Pulmonary lymph node (tissue), 1 donor: ENCODE data around the gene GEN1.

DNA sequence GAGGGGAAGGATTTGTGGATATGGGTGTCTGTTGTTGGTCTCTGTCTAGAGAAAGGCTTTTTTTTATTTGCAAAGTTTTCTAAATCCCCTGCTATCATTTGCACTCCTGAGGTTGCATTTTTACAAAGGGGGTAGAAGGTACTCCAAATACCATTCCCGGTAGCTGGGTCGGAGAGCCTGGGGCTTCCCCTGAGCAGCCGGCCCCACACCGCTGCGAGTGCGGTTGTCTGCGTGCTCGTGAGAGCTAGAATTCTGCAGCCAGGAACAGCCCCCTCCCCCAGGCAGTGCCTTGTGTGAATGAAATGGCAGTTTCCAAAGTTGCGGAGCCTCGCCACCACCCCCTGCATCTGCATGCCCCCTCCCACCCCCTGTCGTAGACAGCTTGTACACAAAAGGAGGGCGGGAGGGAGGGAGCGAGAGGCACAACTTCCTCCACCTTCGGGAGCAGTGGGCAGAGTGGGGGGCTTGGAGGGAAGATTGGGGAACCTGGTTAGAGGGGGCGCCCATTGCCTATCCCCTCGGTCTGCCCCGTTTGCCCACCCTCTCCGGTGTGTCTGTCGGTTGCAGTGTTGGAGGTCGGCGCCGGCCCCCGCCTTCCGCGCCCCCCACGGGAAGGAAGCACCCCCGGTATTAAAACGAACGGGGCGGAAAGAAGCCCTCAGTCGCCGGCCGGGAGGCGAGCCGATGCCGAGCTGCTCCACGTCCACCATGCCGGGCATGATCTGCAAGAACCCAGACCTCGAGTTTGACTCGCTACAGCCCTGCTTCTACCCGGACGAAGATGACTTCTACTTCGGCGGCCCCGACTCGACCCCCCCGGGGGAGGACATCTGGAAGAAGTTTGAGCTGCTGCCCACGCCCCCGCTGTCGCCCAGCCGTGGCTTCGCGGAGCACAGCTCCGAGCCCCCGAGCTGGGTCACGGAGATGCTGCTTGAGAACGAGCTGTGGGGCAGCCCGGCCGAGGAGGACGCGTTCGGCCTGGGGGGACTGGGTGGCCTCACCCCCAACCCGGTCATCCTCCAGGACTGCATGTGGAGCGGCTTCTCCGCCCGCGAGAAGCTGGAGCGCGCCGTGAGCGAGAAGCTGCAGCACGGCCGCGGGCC is 1.4 kb downstream of the MYCN start:
- PRO-cap: unidirectional peak, plus-strand start at position 661 of the sequence

DNA sequence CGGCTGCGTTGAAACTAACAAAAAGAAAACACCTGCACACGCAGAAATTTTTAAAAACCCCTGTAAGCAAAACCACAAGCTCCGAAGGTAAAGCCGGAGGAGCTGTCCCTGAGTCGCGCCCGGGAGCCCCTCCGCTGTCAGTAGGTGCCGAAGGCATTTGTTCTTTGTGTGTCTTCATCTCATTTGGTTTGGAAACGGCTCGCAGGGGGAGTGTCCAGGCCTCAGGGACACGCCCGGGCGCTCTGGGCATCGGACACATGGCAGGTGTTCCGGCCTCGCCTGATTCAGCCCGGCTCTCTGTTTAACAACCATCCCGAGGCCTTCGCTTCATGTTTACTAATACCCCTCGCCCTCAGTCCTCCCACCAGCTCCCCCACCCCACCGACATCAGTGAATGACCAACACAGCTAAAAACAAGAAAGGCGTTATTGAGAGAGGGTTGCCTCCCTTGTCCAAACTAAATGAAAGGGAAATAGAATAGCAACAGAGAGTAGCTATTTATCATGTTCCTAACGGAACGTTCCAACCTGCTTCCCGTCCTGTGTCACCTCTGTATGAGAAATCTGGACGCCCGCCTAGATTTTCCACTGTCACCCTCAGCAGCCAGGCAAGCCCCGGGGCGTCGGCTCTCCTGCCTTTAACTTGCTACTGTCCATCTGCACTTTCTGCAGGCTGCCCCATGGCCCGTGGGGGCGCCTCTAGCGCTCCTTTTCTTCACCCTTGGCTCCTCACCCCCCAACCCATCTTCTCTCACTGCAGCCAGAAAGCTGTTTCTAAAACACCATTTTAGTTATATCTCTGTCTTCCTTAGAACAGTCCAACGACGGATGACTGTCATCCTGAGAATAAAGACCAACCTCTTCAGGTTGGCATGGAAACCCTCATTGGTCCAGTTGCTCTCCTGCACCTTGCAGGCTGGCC is 73.9 kb downstream of the MYCN start:
- PRO-cap: no peak

GRCh38 chr2:16102789-16103601 is 162.6 kb downstream of the MYCN start:
- PRO-cap: no peak

GRCh38 chr2:16563945-16564510 is 101.6 kb downstream of the CYRIA start:
- PRO-cap: no peak

- PRO-cap: no peak
Observed at GRCh38 chr2:16584727-16585372, 80.8 kb downstream of the CYRIA start.

DNA sequence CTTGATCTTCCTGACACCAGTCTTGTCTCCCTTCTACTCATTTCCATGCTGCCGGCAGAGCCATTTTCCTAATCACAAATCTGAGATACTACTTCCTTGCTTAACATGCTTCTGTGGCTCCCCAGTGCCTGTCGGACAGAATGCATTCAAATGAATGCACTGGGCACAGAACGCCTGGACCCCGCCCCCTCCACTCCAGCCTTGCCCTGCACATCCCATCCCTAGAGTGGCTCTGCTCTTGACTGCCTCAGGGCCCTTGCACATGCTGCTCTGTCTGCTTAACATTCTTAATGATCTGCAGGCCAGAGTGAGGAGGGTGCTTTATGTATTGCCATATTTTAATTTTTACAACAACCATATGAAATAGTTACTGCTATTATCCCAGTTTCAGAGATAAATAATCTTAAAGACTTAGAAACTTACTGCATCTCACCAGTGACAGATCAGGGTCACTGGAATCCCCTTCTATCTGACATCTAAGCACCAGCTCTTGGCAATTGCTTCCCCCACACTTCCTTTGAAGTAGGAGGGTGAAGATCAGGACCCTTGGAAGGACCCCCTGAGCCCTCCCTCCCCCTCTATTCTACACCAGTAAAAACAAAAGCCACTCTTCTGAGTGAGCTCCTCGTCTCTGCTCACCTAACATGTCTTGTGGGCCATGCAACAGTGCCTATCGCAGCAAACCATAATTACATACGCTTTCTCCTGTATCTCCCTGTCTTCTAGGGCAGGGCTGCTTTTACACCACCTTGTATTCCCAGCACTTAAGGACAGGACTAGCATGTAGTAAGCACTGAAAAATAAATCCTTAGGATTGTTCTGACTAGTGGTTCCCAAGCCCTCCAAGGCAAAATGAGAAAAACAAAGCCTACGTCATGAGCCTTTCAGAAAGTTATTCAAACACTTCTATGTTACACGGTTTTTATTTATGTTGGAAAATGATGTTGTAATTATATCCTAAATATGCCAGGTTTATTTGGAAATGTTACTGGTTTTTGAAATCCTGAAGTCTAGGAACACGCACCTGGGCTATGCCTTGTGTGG is 62.3 kb downstream of the CYRIA start:
- PRO-cap: no peak

DNA sequence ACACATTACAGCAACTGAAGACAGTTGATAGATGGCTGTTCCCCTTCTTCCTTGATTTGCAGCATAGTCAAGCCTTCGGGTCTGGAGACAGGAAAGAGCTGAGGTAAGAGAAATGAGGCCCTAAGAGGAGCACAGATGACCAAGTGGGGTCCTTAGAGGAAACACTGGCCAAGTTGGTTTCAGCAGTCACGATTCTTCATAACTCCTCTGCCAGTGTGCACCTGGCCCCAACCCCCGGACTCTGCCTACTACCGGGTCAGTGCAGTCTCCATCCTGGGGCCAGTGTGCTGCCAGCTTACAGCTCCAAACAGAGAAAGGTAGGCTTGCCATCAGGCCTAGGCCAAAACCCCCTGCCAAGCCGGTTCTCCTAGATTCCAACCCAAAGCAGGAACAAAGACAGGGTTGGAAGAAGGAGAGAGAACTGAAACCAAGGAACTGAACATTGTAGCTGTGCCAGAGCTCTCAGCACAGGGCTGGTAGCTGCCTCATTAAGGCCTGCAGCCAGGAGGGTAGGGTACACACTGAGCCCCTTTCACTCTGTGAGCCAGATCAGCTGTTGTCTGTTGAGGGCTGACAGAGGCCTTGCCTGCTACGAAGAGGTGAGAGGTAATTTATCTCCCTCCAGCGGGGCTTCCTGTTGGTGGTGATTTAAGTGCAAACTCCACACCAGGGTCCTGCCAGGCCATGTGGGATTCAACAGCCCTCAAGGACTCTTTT is 48.4 kb downstream of the CYRIA start:
- PRO-cap: no peak

GRCh38 chr2:16633478-16634426 is 31.9 kb downstream of the CYRIA start:
- PRO-cap: no peak

GRCh38 chr2:16763309-16763749 is 97.7 kb upstream of the CYRIA start:
- PRO-cap: no peak

DNA sequence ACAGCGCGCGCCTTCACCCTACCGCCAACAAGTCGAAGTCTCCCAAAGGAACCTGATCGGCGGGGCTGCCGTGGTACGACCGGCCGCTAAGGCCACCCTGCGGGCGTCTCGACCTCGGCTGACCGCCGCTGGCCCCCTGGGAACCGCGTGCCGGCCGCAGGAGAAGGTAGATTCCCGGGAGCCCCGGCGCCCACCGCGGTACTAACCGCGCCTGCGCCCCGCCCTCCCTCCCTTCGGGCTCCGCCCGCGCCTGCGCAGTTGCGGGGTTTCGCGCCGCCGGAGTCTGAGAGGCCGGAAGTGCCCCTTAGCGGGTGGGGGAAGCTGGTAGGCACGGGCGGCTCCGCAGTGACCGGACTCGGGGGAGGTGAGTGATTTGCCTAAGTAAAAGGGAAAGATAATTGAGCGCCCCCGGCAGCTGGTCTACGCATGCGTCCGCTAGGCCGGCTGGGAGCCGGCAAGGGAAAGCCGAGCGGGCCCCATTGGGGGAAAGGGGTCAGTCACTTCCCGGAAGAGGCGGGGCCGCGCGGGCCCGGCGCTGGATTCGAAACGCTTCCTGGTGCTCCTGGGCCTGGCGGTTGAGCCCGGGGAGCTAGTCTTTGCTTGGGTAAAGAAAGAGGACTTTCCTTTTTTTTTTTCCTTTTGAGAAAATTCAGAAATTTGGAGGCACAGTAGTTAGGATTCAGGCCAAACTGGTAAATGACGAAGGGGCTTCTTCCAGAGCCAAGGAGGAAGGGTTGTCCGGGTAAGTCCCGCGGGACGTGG is at the start of gene GEN1:
Gene GEN1 (plus strand): TSS at position 535 of the 762 bp plus-strand sequence.
- PRO-cap: bidirectional peak, plus-strand start at position 307 of the sequence, minus-strand start at position 203 of the sequence; bidirectional peak, plus-strand start at position 516 of the sequence, minus-strand start at position 370 of the sequence

- PRO-cap: no peak
Observed at GRCh38 chr2:17830515-17830967, 14.3 kb downstream of the MSGN1 start.

DNA sequence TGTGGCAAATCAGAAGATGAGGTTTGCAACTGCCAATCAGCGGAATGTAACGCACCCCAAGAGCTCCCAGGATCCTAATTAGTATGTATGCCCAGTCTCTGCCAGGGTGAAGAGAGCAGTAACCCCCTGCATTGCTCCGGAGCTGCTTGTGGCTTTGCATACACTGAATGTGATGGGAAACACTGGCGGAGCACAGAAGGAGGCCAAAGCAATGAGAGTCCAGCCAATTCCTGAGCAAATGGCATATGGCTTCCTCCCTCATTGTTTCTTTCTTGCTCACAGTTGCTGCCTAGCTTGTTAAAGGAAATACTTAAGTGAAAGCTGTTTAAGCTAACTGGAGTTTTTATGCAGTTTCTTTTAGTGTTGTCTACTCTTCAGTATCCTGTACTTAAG is 343.5 kb upstream of the NT5C1B start:
- PRO-cap: no peak

DNA sequence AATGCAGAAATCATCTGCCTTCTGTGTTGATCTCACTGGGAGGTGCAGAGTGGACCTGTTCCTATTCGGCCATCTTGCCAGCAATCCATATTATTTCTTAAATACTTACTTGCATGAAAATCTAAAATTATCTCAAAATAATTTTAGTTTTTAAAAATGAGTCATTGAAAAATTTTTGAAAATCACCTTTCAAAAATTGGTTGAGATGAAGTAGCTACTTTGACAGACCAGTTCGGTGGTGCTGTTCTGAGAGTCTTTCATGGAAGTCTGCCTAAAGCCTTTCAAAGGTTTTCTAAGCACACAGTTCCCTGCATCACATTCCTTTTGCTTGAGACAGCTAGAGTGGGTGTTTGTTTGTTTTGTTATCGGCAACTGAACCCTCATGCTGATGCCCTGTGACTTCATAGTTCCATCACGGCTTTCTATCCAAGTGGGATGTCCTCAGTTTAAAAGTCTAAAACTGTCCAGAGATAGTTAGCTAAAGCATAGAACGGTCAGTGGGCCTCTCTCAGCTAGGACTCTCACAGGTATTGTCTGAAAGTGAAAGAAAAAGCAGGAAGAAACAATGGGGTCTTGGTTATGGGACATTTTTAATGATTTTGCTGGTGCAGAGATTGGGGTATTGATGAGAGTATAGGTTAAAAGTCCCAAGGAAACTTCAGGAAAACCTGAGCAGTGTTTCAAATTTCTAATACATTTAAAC is 337.4 kb downstream of the OSR1 start:
- PRO-cap: no peak

DNA sequence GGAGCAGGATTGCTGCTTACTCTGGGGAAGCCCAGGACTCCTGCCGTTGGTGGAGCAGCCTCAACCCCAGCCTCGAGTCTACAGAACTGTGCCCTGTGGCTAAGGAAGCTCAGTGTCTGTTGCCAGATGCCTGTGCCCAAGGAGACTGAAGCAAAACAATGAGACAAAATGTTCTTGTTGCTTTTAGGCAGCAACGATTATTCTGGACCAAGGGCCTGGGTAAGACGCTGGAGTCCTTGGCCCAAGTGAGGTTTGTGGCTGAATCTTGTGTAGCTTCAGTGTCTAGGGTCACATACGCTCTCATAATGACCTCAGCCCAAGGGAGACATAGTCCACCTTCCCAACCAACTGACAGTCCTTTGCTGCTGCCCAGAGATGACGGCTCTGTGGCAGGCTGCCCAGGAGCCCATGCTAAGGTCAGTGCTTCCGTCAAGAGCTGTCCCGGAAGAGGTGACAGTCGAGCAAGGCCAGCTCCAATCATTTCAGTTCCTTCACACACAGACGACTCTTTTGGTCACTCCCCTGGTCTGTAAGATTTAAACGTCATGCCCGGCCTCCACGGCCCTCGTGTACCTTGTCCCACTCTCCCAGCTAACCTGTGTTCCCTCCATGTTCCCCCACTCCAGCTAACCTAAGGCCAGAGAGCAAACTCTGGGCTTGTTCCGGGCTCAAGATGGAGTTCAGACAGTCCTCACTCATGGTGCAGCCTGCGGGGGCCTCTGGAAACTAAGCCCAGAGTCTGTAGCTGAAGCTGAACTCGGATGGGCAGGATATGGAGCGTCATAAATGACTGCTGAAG is 223.7 kb downstream of the TTC32 start:
- PRO-cap: no peak

- PRO-cap: no peak
Observed at GRCh38 chr2:20033490-20033945, 17.9 kb downstream of the LAPTM4A start.

- PRO-cap: no peak
Observed at GRCh38 chr2:20182362-20183054, 42.4 kb downstream of the SDC1 start.

DNA sequence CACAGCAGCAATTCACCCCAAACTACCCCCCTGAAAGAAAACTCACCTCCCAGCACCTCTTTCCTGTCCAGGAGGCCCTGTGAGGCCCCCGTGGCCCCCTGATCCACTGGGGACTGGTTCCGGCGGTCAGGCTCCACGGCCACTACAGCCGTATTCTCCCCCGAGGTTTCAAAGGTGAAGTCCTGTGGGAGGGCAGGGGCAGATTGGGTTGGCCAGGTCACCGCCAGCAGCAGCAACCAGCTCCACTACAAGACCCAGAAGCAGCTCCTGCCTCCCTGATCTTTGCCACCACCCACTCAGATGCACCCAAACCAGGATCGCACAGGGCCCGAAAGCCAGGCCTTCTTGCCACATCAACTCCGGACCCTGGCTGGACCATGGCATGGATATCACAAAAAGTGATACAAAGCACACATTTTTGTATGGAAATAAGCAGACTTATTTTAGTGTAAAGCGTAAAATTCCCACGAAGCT is 21.9 kb downstream of the SDC1 start:
- PRO-cap: no peak

DNA sequence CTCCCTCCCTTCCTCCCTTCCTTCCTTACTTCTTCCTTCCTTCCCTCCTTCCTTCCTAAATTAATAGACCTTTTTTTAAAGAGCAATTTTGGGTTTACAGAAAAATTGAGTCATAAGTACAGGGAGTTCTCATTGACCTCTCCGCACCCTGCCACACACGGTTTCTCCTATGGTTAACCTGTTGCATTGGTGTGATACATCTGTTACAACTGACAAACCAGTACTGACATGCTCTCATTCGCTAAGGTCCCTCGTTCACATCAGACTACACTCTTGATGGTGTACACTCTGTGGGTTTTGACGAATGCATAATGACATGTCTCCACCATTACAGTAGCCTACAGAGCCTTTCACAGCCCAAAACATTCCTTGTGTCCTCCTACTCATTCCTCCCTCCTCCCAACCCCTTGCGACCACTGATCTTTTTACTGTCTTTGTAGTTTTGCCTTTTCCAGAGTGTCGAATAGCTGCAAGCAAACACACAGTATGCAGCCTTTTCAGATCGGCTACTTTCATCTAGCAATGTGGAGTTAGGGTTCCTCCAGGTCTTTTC is 11.7 kb upstream of the SDC1 start:
- PRO-cap: no peak

DNA sequence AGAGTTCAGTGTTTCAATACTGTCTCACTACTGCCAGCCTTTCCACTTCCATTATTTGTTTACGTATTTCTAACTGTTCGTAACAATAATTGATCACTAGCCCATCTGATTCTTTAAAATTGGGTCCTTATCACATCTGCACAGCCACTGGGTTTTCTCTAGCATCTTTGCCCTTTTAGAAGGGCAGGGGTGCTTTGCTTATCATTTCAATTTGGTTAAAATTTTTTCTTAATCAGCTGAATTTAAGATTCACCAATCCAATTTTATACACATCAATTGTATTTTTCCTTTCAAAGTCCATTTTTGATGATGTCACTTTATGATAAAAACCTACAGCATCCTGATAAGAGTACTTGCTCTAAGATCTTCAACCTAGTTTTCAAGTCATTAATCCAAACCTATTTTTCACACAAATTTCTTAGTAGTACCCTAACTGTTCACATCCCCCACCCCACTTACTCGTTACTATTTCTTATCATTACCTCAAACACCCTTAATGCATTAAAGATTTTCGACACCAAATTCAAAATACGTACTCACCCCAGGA is 40.5 kb upstream of the SDC1 start:
- PRO-cap: no peak

- PRO-cap: bidirectional peak, plus-strand start at chr2:20429802, minus-strand start at chr2:20429684
Observed at GRCh38 chr2:20429546-20429891, 17.4 kb upstream of the RHOB start.